Mesenchymal stem cell of Wharton's jelly (primary cell): ENCODE measurements around a stretch of chr12.

- CAGE, long polyA plus RNA, result no peak
Measured at GRCh38 chr12:16315-17043, 50.1 kb upstream of the IQSEC3 start.

DNA sequence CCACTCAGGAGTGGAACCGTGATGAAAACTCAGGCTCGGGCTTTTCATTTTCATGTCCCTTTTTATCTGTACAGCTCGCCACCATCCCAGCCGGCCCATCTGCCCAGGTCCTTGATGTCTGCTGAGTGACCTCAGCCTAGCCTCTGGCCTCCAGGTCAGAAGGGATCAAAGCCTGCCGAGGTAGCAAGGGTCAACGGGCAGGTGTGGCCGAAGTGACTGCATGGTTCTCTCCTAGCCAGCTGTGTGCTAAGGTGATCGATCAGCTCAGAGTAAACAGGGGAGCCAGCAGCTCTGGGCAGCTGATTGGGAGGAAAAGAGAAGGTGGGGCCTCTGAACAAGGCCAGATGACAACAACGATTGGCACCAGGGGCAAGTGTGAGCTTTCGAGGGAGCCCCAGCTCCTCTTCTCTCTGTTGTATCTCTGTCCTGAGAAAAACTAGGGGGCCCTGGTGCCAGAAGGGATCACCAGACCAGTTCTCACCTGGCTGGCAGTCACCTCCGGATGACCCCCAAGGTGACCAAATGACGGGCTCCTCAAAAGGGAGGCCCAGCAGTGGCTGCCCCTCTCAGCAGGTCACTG, 3.6 kb downstream of the SLC6A12 start:
- CAGE, long polyA plus RNA, result no peak

GRCh38 chr12:212520-212772, 1.5 kb downstream of the SLC6A12 start:
- CAGE, long polyA plus RNA, result no peak

DNA sequence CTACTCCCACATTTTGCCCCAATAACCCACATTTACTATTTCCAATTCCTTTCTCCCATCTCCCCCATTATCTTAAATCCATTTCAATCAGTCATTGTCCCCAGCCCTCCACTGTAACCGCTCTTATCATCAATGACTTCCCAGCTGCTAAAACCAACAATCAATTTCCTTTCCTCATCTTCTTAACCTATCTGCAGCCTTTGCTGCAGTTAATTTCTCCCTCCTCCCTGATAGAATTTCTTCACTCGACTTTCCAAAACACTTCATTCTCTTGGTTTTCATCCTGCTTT, 8.4 kb downstream of the SLC6A13 start:
- CAGE, long polyA plus RNA, result no peak

- CAGE, long polyA plus RNA, result no peak
Measured at GRCh38 chr12:453251-454094, 6.3 kb upstream of the B4GALNT3 start.

- CAGE, long polyA plus RNA, result no peak
Measured at GRCh38 chr12:465438-465916, 5.7 kb downstream of the B4GALNT3 start.

- CAGE, long polyA plus RNA, result no peak
Measured at GRCh38 chr12:574791-575314, 88.4 kb downstream of the NINJ2 start.

DNA sequence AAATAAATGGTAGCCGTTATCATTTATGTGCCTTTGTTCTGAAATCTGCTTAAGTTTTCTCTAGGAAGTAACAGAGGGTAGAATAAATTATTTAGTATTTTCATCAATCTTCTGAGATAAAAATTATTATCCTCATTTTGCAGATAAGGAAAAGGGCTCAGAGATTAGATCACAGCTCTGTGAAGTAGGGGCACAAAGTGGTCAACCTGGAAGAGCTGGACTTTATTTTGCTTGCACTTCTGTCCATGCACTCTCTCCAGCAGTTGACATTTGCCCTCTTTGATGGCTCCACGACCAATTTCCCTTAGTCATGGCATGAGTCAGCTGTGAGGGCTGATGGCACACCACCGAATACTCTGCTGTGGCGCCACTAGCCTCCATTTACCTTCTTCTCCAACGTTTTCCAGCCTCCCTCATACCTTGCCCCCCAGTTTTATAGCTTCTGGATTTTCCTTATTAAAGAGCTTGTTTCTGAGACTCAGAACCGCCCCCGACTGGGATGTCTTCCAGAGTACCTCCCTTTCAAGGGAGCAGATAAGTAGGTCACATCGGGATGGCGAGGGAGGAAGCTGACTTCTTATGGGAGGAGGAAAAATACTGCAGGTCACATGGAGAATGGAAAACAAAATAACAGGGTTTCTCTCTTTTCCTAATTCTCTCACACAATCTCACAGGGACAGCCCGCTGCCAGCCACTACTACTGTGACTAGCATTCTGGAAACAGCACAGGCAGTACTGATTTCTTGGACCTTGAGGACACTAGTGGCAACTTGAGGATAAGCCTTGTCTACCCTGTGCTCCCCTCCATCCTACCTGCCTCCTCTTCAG, 17.6 kb downstream of the NINJ2 start:
- CAGE, long polyA plus RNA, result no peak

GRCh38 chr12:750860-751499, 1.4 kb upstream of the WNK1 start:
- CAGE, long polyA plus RNA, result no peak

DNA sequence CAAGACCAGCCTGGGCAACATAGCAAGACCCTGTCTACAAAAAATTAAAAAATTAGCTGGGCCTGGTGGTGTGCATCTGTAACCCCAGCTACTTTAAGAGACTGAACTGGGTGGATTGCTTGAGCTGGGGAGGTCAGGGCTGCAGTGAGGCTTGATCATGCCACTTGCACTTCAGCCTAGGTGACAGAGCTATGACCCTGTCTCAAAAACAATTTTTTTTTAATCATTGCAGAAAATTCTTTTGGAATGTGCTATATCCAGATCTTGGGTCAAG, 12.9 kb downstream of the WNK1 start:
- CAGE, long polyA plus RNA, result no peak

GRCh38 chr12:802295-802808, 50.0 kb downstream of the WNK1 start:
- CAGE, long polyA plus RNA, result no peak

- CAGE, long polyA plus RNA, result no peak
Measured at GRCh38 chr12:816552-817091, 64.2 kb downstream of the WNK1 start.

- CAGE, long polyA plus RNA, result no peak
Measured at GRCh38 chr12:883247-883702, 66.2 kb downstream of the RAD52 start.

DNA sequence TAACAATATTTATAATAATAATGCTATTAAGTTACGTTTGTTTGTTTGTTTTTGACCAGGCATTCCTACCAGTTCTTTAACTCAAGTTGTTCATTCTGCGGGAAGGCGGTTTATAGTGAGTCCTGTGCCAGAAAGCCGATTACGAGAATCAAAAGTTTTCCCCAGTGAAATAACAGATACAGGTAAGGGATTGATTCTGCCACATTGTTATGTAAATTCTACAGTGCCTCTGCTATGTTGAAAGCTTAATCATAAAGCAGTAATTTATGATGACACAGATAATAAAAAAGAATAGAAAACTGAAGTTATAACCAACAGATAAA, 65.5 kb downstream of the RAD52 start:
- CAGE, long polyA plus RNA, result no peak

GRCh38 chr12:907727-908242, 41.7 kb downstream of the RAD52 start:
- CAGE, long polyA plus RNA, result no peak

DNA sequence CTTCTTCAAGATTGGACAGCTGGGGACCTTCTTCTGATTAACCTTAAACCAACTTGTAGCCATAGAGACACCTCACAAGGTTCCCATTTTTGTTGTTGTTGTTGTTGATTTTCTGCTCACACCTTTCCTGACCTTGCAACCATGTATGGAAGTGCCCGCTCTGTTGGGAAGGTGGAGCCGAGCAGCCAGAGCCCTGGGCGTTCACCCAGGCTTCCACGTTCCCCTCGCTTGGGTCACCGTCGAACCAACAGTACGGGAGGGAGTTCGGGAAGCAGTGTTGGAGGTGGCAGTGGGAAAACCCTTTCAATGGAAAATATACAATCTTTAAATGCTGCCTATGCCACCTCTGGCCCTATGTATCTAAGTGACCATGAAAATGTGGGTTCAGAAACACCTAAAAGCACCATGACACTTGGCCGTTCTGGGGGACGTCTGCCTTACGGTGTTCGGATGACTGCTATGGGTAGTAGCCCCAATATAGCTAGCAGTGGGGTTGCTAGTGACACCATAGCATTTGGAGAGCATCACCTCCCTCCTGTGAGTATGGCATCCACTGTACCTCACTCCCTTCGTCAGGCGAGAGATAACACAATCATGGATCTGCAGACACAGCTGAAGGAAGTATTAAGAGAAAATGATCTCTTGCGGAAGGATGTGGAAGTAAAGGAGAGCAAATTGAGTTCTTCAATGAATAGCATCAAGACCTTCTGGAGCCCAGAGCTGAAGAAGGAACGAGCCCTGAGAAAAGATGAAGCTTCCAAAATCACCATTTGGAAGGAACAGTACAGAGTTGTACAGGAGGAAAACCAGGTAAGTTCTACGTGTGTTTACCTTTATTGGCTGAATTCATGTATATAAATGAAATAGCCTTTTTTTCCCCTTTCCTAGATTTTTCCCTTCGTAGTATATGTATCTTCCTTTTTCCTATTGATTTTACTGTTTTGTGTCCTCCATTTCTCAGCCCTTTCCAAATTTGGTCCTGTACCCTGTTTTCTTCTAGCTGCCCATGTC, 37.0 kb downstream of the ERC1 start:
- CAGE, long polyA plus RNA, result no peak

- CAGE, long polyA plus RNA, result no peak
Measured at GRCh38 chr12:1054459-1054789, 63.4 kb downstream of the ERC1 start.

GRCh38 chr12:1111919-1112438, 121.0 kb downstream of the ERC1 start:
- CAGE, long polyA plus RNA, result no peak

- CAGE, long polyA plus RNA, result no peak
Measured at GRCh38 chr12:1129778-1129977, 138.7 kb downstream of the ERC1 start.

DNA sequence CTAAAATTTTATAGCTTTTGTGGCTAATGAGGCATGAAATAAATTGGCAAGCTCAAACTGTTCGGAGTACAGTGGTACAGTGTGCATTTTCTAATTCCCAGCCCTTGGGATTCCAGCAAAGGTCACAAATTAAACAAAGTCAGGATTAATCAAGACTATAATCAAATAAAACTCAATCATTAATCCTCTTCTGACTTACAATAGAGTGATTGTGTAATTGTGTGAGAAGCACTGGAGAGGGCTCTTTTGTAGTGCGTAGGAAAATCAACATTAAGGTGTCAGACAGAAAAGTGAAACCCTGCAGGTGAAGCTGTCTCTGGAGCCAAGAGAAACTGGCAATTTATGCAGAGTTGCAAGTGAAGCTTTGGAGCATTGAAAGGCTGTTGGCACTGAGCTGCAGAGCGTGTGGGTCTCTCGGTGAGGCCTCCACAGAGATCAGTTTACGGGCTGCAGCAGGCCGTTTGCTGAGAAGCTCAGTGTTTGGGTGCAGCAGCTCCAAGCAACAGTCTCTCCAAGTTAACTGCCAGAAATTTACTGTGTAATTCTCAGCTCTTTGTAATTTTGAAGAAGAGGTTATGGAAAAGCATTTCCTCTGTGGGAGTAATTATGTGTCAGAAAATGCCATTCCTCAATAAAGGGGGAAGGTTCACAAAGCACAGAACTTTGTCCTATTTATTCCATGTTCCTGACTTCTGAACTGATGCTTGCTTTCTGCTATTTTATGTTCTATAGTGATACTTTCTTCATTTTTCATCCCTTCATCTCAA, 275.8 kb downstream of the FBXL14 start:
- CAGE, long polyA plus RNA, result no peak